Mesothelial cell of epicardium (in vitro differentiated cells): ENCODE results near the genes OPTC and ZBED6.

- PRO-cap: no peak
Observed at GRCh38 chr1:203273909-203274364, 31.4 kb upstream of the BTG2 start.

DNA sequence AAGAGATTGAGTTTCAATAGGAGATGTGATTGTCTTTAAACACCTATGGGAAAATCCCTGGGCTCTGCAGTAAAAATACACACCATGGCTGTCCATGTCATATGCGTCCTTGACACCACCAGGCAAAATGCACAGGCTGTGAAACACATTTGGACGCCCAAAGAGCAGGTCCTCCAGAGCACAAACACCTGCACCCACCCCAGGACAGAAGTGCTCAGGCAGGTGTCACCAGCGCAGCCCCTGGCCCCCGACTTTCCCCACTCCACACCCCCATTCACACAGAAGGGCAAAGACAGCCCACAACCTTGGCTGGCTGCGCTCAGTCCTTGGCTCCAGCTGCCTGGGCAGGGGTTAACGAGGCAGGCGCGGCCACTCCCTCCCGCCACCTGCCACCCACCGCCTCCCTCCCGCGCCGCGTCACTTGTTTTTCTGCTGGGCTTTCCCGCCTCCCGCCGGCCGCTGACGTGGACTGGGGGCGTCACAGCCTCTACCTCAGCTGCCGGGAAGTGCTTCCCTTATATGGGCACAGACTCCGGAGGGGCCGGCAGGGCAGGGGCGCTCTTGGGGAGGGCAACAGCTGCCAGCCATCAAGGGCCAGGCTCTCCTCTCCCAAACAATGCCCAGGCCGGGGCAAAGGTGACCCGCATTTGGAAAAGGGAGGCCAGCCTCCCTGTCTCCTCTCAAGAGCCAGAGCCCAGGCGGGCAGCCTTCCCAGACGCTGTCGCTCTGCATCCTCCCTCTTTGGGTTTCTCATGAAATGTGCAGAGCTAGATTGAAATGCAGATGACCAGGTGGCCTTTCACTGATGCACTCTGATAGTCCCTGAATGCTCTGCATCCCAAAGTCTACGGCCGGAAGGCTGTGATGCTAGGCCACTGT, 14.9 kb upstream of the BTG2 start:
- PRO-cap: bidirectional peak, plus-strand start at position 518 of the sequence, minus-strand start at position 328 of the sequence

DNA sequence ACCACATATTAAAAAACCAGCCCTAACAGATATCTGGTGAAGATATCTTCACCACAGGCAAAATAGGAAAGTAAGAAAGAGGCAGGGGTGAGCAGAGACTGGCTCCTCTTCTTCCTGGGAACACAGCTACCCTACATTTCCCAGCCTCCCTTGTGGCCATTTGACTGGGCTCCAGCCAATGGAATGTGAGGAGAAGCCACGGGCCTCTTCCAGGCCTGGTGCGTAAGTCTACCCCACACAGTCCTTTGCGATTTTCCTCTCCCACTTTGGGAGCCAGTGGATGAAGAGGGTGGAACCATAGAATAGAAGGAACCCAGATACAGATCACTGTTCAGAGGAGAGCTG, 21.8 kb upstream of the FMOD start:
- PRO-cap: no peak

DNA sequence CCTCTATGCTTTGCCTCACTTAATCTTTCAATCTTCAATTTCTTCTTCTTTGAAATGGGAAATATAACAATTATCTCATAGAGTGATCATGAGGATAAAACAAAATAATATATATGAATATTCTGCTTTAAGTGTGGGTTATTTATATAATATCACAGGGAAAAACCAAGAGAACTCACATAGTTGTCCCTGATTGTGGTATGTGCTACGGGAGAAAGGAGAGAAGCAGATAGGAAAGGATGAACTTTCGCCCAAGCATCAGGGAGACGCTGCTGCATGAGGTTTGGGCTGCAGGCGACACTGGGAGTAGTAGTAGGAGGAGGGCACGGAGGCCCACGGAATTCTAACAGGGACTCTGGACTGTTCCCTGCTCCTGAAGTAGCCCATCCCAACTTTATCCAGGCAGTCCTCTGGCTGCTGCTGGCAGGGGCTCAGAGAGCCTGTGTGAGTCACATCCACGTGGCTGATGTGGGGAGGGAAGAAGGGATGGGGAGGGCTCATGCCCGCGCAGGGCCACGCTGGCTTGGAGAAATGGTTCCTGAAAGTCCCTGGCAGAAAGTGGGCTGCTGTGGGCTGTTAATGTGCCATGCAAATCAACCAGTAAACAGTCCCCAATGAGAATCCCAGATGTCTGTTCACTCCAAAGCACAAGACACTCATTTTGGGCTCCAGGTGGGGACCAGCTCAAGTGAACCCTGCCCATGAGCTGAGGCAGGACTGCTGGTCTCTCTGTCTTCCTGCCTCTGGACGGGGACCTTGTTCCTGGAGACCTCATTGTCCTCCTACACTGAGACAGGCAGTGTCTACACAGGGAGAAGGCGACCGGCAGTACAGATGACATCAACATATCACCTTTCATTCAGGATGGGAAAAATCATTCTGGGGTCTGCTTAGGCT, 57.5 kb upstream of the FMOD start:
- PRO-cap: no peak

- PRO-cap: no peak
Observed at GRCh38 chr1:203410231-203410771, 59.4 kb upstream of the FMOD start.

DNA sequence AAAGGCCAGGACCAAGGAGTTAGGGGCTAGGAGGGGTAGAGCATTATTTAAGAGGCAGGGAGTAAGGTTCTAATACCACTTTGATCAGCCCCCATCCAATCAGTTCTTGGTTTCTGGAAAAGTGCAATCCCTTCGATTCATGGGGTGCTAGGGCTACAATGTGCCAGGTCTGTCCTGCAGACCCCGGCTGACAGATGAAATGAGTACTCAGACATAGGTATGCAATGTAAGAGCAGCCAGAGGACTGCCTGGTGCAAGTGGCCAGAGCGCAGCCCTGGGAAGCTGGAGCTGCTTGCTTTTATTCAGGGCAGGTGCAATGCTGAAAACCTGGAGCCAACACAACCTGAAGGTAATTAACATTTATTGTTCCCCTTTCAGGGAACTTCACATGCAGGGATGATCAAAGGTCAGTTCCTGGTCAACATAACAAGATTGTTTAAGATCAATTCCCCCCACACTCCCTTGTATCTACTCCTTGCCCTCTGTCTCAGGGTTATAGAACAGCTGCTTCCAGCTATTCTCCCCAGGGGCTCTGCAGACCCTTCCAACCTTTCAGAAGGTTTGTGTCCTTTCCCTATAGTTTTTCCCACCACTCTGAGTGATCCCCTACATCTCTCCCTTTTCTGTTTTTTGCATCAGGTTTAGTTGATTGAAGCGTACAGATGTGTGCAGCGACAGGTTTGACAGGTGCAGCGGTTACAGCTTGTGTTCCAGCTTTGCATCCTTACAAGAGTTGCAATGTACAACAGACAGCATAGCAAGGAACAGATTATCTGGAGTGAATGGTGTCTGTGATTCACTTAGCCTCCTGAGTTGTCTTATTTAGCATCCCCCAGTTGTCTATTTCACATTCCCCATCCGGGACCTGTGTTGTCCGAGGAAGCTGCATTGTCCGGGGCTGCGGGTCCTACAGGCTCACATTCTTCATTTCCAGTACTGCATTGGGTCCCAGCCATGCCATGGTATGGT, 48.6 kb upstream of the PRELP start:
- PRO-cap: no peak

- PRO-cap: no peak
Observed at GRCh38 chr1:203493913-203494288, at the start of gene OPTC. OPTC (plus strand) TSS chr1:203494153.

DNA sequence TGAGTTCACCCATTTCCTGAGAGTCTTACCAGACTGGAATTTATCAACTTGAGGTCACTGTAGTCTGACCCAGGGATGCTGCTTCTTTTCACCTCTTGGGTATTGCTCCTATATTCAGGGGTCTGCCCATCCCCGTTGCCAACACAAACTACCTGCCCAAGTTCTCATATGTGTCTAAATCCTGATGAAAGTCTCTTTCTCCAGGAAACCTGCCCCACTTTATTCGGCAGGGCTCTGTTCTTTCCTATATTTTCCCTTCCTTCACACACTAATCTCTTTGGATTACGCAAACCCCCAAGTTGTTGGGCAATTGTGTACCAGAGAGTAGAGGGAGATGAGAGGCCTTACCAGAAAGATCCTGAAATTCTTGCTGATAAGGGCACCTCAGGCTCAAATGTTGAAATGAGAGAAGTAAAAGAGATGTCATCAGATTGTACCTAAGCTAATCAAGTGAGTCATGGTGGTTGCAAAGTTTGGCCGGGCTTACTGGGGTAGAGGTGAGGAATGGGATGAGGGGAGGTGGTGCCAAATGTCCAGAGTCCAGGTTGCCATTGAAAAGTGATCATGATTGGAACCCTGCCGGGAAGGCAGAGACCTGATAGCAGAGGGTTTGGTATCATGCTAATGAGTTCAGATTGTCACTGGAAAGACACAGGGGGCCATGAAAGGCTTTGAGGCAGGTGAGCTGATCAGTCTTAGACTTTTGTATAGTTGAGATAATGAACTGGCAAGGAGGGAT, 43.0 kb downstream of the OPTC start:
- PRO-cap: no peak

DNA sequence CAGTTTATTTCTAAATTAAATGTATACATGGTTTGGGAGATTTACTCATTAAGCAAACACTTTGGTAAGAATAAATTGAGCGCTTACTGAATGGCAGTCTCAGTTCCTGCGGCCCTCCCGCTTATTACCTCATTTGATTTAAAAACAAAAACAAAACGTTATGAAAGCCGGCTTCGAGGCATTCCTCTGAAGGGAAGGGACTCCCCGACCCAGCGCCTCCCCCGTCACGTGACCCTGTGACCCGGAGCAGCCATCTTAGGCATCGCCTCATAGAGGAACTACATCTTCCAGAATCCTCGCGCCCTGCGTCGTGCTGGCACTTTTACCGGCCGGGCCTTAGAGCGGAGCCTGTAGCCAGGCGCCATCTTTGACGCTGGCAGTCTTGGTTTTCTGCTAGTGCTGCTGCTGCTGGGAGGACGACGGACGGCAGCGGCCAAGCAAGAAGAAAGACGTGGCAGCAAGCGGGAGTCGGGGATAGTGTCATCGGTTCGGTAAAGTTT, at the start of gene ZBED6:
Gene ZBED6 (plus strand): TSS at position 339 of the 500 bp plus-strand sequence.
- PRO-cap: bidirectional peak, plus-strand start at position 353 of the sequence, minus-strand start at position 135 of the sequence

GRCh38 chr1:203795785-203796696, 618 bp downstream of the ZBED6 start:
- PRO-cap: no peak

DNA sequence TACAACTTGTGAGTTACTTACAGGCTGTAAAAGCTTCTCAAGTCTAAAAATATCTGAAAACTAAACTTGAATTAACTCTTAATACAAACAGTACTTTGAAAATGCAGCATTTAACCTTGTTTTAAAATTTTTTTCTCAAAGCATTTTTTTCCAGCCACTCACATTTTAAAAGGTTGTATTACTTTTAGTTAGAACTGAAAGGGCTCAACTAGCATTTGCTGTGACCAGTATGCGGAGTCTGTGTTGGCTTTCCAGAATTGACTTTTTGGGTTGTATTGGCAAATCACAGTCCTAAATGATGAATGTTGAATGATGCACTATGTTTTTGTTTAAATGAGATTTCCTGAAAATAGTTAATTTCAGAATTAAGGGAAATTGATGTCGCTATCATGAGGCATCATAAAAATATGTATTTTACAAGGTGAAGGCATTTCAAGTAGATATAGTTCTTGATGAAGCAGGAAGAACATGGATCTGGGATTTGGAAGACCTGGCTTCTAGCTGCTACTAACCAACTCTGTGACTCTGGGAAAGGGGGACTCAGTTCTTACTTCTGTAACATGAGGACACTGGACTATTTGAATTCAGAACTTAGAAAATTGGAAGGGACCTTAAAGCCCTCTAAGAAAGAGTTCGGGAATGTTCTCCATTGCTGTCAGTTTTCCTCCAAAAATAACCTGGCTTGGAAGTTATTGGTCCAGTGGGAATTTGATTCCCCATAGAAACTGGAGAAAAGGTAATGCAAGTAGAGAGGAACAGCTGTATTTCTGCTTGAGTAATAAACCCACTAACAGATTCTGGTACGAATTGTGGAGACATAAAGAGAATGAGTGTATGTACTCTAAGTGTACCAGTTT, 1.5 kb downstream of the ZBED6 start:
- PRO-cap: no peak

DNA sequence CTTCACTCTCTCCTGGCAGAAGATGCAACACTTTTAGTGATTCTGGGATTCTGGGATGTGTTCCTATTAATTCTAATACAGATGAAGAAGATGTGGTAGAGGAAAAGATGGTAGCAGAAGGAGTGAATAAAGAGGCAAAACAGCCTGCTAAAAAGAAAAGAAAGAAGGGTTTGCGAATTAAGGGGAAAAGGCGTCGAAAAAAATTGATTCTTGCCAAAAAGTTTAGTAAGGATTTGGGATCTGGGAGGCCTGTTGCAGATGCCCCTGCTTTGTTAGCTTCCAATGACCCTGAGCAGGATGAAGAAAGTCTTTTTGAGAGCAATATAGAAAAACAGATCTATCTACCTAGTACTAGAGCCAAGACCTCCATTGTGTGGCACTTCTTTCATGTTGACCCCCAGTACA, 2.1 kb downstream of the ZBED6 start:
- PRO-cap: no peak

- PRO-cap: no peak
Observed at GRCh38 chr1:203823871-203824201, 28.4 kb downstream of the ZBED6 start.

GRCh38 chr1:203824249-203824809, 28.9 kb downstream of the ZBED6 start:
- PRO-cap: no peak

GRCh38 chr1:204074167-204075157, 1.5 kb downstream of the SOX13 start:
- PRO-cap: no peak

GRCh38 chr1:204081116-204081452, 8.2 kb downstream of the SOX13 start:
- PRO-cap: no peak

DNA sequence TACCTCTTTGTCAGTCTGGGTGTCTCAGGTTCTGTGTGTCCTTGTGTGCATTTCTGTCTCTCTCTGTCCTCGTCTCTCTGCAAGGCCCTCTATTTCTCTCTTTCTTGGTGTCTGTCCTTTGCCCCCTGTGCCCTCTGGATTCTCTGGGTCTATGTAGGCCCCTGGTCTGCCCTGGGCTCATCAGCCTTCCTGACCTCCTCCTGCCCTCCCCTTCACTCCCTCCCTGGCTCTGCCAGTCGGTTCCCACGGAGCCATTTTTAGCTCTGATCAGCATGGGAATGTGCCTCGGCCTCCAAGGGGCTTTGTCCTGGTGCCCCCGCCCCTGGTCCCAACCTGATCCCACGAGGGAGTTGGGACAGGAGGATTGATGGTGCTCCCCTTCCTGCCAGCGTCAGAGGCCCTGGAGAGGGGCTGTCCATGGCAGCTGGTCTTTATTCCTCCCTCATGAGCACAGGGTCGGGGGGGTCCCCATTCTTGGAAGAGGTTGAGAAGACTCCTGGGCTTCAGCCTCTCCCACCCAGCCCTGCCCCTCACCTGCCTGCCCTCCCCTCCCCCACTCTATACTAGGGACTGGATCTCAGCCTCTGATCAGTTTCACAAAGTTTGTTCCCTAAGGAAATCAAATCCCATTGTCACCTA, 24.9 kb downstream of the ETNK2 start:
- PRO-cap: no peak

DNA sequence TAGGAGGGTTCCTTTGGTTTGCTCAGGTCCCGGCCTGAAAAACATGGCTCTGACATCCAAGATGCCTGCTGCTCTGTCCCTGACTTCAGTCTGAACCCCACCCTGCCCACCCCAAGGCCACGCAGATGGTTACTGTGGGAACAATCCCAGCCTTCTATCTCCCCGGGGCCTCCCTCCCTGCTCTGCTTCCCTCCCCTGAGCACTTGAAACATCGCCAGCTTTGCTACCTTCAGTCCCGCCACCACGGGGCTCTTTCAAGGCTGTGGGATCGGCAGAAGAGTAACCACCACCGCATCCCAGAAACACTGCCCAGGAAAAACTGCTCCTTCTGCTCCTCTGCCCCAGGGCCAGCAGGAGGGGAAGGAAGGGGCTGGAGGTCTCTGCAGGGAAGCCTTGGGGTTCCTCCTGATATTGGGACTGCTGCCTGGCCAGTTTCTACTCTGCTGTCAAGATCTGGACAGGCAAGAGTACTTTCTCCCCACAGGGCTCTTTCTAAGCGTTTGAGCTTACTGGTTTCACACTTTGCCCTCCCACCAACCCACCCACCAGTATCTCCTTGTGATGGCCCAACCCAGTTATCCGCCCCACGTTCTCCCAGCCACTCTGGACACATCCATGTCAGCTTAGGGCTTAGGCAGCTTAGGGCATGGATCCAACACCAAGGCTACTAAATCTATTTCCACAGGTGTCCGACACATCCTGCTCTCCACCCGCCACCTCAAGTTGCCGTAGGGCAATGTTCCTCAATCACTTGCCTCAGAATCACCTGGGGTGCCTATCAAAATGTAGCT, 8.4 kb downstream of the ETNK2 start:
- PRO-cap: no peak

DNA sequence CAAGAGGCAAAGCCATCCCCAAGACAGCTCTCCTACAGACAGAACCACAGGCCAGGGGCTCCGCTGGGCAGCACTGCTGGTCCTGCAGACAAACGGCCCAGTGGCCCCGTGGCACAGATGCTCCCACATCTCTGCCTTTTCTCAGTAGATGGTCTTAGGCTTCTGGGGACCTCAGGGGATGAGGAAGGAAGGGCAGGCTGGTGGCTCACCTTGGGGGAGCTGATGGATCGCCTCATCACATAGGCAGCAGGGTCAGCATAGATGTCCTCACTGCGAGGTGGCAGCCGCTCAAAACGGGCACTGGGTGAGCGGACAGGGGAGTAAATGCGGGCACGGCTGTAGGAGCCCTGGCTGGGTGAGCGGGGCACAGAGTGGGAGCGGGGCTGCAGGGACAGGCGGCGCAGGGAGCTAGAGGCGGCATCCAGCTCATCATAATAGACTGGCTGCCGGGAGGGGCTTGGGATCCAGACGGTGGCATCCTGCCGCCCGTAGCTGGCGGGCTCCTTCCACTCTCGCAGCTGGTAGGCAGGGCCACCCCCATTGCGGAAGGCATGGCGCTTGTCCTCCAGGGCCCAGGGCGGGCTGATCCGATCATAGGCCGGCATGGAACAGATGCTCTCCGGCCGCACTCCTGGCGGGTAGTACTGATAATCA, 43.5 kb upstream of the GOLT1A start:
- PRO-cap: no peak

- PRO-cap: no peak
Observed at GRCh38 chr1:204285690-204286399, 72.1 kb upstream of the GOLT1A start.